Stomach (tissue), 7 donors: ENCODE measurements around a stretch of chr7.

DNA sequence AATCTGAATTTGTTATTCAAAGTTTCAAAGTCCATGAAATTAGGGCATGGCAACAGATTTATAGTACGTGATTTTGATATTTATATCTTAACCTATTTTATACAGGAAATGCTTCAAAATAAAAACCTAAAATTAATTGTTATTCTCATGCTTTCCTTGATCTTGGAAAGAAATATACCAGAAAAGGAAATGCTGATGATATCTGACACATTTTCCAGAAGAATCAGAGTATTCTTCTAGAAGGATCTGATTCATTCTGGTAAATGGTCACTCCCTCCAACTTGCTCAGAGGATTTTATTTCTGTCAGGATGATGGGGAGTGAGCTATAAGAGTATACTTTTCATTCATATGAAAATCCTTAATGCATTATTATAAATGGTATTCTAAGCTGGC is 71.5 kb downstream of the ITGB8 start:
- PRO-cap, result no peak
- RAMPAGE, long total RNA, 5 experiments, result no peak in any of the 5 experiments
- RRBS, result no CpG with 5 or more reads among the region's 1 CpG

DNA sequence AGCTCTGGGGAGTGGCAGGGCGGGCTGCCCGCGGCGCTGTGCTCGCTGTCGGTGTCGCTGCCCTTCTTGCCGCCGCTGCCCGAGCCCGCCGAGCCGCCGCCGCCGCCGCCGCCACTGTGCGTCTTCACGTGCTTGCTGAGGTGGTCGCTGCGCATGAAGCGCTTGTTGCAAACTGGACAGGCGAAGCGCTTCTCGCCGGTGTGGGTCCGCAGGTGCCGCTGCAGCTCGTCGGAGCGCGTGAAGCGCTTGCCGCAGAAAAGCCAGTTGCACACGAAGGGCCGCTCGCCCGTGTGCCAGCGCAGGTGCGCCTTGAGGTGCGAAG is 2.4 kb downstream of the SP8 start:
- PRO-cap, result no peak
- RAMPAGE, long total RNA, 5 experiments, result no peak in any of the 5 experiments
- RRBS, result no CpG with 5 or more reads among the region's 42 CpGs

GRCh38 chr7:21169560-21170559 is 258.0 kb upstream of the SP4 start:
- PRO-cap, result no peak
- RAMPAGE, long total RNA, 5 experiments, result no peak in any of the 5 experiments
- RRBS, result 11% methylated on average over 8 of the region's 33 CpGs

- PRO-cap, result no peak
- RAMPAGE, long total RNA, 5 experiments, result no peak in any of the 5 experiments
- RRBS, result no CpG with 5 or more reads among the region's 4 CpGs
Observed at GRCh38 chr7:21616878-21617293, 74.0 kb downstream of the DNAH11 start.

GRCh38 chr7:21942873-21943810 is 2.6 kb downstream of the CDCA7L start:
- PRO-cap, result no peak
- RAMPAGE, long total RNA, 5 experiments, result no peak in any of the 5 experiments
- RRBS, result no CpG with 5 or more reads among the region's 14 CpGs

- PRO-cap, result no peak
- RAMPAGE, long total RNA, 5 experiments, result no peak in any of the 5 experiments
- RRBS, result no CpG with 5 or more reads among the region's 16 CpGs
Observed at GRCh38 chr7:22096676-22097225, 151.1 kb upstream of the CDCA7L start.

- PRO-cap, result no peak
- RAMPAGE, long total RNA, 5 experiments, result start-site peak on the minus strand in 1 of 5 experiments, at chr7:22216224-22216635 at its widest, 9 reads per replicate
- RRBS, result no CpG with 5 or more reads among the region's 2 CpGs
Observed at GRCh38 chr7:22216168-22216880, 140.6 kb downstream of the RAPGEF5 start.

DNA sequence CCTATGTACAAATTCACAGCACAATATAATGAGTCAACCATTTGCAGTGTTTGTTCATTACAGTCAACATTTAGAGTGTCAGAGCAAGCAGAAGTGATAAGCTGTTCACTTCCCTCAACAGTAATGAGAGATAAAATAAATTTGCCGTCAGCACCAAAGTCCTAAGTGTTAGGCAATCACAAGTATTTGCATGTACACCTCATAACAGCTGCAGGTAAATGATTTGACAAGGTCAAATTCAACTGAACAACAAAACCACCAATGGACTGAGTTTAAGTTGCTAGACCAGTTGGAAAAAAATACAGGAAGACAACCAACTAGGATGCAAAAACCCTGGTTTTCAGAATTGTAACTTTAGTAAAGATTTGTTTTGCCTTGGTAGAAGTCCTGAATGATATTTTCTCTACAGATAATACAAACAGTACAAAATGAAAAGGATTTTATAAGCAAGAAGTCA is 10.5 kb downstream of the RAPGEF5 start:
- PRO-cap, result no peak
- RAMPAGE, long total RNA, 5 experiments, result no peak in any of the 5 experiments
- RRBS, result no CpG with 5 or more reads among the region's 1 CpG

DNA sequence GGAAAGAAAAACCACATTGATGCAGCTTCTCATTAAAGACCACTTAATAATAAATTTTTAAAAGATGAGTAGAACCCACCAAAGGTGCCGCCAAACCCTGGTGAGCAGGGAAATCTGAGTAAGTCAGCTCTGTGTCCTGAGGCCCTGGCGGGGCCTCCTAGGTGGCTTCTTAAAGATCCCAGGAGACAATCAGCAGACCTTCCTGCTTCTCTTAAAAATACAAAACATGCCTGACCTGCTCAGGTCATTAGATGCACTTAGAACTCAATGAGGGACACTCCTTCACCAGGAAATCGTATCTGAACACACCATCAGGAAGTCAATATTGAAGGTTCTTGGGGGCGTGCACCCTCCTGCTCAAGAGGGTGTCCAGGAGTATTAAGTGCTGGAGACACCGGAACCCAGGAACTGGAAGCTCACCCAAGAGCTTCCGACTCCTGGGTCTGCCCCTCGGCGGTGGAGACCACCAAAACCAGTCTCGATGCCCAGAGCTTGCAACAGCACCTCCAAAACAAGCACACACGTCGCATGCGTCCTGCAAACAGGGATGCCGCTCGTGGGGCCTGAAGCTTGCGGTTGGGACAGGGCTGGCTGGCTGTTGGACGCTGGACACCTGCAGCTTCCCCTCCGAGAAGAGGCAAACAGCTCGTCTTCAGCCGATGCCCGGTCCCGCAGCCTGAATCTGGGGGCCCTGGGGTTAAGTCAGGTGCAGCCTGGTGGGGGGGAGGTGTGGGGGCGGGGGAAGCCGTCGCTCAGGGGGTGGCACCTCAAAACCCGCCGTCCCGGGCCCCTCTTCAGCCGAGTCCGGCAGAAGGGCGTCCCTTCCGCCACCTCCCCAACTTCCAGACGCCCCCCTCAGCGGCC is 823 bp downstream of the RAPGEF5 start:
- PRO-cap, result no peak
- RAMPAGE, long total RNA, 5 experiments, result no peak in any of the 5 experiments
- RRBS, result 1% methylated on average over 11 of the region's 33 CpGs

GRCh38 chr7:22443262-22444104 is 56.5 kb downstream of the STEAP1B start:
- PRO-cap, result no peak
- RAMPAGE, long total RNA, 5 experiments, result no peak in any of the 5 experiments
- RRBS, result no CpG with 5 or more reads among the region's 7 CpGs

DNA sequence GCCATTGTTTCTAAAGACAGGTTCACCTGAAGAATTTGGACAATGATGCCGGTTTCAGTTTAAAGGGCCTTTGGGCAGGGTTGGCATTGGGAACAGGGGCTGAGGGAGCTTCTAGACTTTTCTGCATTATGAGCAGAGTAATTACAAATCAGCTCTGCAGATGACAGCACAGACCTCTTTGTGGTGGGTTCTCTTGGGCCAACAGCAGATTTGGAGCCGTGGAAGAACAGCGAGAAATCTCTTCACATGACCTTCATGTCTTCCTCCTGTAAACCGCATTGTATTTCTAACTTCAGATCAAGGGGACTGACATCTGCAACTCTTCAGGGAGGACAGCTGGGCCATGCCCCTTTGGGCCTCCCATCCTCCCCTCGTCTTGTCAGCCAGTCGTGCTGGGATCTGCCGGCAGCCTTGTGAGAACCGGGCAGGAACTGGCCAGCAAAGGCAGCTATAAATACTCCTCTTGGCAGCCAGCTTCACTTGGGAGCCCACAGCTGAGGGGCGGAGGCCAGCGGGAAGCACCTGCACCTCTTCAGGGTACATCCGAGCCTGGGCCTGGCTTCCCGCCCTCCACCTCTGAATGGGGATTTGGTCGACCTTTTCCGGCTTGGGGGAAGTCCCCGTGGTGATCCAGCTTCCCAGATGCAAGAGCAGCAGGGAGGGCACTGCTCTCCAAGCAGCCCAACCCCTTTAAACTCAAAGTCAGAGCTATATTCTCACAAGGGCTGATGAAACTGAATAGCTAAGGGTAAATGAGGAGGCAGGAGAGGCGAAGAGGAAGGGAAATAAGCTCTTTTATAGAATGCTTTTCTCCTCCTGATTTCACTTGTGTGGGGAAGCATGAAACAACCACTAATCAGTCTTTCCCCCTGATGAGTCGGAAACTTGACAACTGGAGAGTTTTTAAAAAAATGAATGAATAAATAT is 54.7 kb downstream of the STEAP1B start:
- PRO-cap, result no peak
- RAMPAGE, long total RNA, 5 experiments, result no peak in any of the 5 experiments
- RRBS, result no CpG with 5 or more reads among the region's 17 CpGs

DNA sequence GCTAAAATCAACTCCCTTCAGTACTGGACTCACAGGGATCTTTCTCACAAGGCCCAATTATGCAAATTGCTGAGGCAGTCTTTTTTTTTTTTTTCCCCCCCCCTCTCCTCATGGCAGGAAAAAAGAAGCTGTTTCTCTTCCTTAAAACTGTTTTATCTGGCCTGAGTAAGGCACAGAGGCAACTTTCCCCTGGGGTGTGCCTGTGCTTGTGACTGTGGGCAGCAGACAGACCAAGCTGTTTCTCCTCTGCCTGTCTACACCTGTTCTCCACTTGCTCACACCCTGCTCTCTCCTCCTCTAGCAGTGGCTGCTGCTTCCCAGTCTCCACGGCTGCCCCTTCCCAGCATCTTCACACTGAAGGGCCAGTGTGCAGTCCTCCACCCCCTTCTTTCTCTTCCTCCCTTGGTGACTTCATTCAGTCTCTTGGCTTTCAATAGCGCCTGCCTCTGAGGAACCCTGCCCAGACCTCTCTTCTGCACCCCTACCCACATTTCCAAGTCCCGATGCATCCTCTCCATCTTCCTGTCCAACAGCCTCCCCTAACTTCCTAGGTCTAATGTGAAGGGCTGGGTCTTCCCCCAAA is 65.5 kb upstream of the STEAP1B start:
- PRO-cap, result no peak
- RAMPAGE, long total RNA, 5 experiments, result no peak in any of the 5 experiments
- RRBS, result no CpG with 5 or more reads among the region's 3 CpGs

DNA sequence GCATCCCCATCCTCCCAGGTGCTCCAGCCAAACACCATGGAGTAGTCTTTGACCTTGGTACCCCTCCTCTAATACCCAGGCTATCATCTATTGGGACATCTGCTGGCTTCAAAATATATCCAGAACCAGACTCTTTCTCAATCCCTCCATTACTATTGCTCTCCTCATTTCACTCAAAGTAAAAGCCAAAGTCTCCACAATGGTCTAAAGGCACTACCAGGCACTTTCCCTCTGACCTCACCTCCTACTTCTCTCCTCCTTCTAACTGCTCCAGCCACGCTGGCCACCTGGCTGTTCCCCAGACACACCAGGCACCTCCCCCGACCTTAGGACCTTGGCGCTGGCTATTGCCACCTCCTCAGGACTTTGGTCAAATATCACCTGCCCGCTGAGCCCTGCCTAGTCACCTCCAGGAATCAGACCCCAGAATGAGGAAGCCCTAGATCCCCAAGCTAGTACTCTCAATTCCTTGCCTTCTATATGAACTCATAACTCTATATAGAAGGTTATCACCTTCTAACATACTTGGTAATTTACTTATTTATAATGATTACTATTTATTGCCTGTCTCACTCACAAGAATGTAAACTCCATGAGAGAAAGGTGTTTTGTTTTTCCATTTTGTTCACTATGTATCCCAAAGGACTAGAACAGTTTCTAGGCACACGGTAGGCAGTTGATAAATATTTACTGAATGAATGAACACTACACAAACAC is 66.2 kb upstream of the STEAP1B start:
- PRO-cap, result no peak
- RAMPAGE, long total RNA, 5 experiments, result no peak in any of the 5 experiments
- RRBS, result no CpG with 5 or more reads among the region's 5 CpGs

- PRO-cap, result unidirectional peak, plus-strand start at chr7:22879695
- RAMPAGE, long total RNA, 5 experiments, result no peak in any of the 5 experiments
- RRBS, result no CpG with 5 or more reads among the region's 3 CpGs
Observed at GRCh38 chr7:22879527-22879759, 56.8 kb upstream of the TOMM7 start.

DNA sequence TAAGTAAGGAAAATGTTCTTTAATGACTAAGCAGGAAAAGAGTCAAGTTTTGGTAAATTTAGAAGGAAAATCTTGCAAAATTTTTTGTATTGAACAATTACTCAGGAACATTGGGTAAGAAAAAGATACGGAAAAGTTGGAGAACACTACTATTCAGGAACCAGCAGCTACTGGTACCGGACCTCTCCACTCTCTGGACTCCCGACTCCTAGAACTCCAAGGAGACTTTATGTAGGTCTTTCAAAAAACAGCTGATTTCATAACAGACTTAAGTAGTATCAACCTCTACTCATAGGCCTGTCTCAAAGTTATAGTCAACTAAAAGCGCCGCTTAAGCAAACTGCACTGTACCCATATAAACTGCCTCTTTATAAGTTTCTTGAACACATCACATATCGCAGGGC is 33.4 kb downstream of the HYCC1 start:
- PRO-cap, result no peak
- RAMPAGE, long total RNA, 5 experiments, result no peak in any of the 5 experiments
- RRBS, result no CpG with 5 or more reads among the region's 6 CpGs

DNA sequence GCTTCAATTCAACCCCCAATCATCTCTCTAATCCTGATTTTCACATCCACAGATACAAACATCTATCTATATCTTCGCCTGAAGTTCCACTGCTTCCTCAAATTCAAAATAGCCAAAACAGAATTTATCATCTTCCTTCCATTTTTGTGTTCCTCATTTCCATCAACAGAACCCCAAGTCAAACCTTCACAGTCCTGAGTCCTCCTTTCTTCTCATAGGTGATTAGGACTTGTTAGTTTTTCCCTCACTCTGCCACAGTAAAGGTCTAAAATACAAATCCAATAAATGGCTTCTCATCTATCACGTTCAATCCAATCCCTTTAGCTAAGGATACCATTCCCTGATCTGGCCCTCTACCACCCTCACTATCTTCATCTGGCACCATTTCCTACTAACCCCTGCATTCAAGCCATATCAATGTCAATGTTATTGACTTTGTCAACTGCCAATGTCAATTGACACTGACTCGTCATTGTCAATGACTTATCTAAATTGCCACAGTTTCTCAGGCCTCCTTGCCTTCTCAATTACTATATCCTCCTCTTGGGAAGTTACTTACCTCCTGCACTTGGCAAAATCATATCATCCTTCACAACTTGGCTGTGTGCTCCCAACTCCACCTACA is 2.5 kb downstream of the HYCC1 start:
- PRO-cap, result no peak
- RAMPAGE, long total RNA, 5 experiments, result no peak in any of the 5 experiments
- RRBS, result no CpG with 5 or more reads among the region's 3 CpGs

GRCh38 chr7:23213689-23214242 is 31.9 kb downstream of the NUP42 start:
- PRO-cap, result no peak
- RAMPAGE, long total RNA, 5 experiments, result no peak in any of the 5 experiments
- RRBS, result no CpG with 5 or more reads among the region's 14 CpGs

DNA sequence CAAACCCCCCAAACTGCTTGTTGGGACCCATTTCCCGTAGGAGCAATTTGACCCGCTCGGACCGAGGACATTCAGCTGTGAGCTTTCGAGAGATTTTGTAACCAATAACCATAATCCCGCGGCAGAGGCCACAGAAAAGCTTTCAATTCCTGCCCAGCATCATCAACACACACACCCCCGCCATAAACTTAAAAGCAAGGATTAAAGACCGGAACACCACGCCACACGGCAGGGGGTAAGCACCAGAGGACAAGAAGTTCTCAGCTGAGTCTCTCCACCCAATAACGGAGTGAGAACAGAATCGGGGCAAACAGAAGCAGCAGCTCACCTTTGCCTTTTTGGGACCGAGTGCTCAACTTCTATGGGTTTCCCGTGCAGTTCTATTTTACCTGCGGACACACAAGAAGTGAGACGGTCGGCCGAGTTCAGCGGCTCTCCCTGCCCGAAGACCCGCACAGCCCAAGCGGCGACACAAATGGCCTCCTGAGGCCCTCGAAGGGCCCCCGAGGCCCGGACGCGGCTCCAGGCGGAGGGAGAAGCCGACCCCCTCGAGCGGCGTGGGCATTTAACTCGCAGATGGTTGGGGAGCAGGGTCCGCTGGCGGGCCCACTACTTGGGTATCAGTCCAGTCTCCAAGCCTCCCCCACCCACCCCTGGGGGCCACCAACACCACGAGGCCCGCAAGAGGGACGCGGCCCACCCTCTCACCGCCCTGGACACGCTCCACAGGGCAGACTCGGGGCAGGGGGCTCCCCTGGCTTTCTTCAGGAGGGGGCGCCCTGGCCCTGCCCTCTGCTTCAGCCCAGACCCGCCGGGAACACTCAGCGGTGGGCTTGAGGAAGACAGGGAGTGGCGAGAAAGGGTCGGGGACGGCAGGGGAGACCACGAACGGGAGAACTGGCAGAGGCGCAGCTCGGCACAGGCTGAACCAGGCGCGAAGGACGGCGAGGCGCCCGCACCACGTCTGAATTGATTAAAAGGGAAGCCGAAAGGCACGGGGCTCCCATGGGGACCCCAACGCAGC is 1.8 kb downstream of the IGF2BP3 start:
- PRO-cap, result no peak
- RAMPAGE, long total RNA, 5 experiments, result no peak in any of the 5 experiments
- RRBS, result no CpG with 5 or more reads among the region's 65 CpGs

- PRO-cap, result no peak
- RAMPAGE, long total RNA, 5 experiments, result no peak in any of the 5 experiments
- RRBS, result 9% methylated on average over 13 of the region's 20 CpGs
Observed at GRCh38 chr7:23469687-23469859, 718 bp downstream of the IGF2BP3 start.

- PRO-cap, result no peak
- RAMPAGE, long total RNA, 5 experiments, result no peak in any of the 5 experiments
- RRBS, result 6% methylated on average over 2 of the region's 34 CpGs
Observed at GRCh38 chr7:23474462-23475309, 4.4 kb upstream of the IGF2BP3 start.